ENCODE measurements around the gene TJP1.

DNA sequence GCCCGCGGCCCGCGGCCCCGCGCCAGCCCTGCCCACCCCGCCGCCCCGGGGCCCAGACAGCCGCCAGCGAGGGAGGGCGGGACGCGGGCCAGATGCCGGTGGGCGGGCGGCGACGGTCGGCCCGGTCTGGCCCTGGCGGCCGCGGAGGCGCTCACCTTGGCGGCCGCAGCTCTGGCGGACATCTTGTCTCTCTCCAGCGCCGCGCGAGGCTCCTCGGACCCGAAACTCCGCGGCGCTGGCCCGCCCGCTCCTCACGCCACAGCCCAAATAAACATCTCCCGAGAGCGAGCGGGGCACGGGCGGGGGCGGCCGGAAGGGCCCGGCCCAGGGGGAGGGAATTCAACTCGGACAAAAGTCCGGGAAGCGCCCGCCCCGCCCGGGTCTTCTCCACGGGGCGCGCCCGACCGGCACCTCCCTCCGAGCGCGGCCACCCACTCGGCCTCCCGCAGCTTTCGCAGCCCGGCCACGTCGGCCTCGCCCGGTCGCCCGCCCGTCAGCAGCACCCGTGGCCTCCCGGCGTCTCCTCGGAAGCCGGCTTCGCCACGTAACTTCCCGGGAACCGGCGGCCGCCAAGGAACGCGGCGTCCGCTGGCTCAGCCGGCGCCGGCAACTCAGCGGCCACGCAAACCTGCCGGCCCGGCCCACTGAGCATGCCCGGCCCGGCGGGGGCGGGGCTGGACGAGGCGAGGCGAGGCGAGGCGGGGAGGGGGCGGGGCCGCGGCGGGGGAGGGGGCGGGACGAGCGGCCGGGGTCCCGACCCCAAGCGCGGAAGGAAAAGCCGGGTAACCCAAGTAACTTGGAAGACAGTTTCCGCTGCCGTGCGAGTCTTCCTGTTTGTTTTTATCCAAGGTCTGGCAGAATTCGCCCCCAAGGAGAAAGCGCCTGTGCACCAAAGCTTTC lies at the start of gene TJP1:
Gene TJP1, minus strand, starts transcription at position 622 of the 900 bp plus-strand sequence.
- RRBS, result 2% methylated on average over 29 of the region's 121 CpGs

GRCh38 chr15:30045637-30046277 lies 37.0 kb upstream of the GOLGA8J start:
- RRBS, result 15% methylated on average over 4 of the region's 15 CpGs

DNA sequence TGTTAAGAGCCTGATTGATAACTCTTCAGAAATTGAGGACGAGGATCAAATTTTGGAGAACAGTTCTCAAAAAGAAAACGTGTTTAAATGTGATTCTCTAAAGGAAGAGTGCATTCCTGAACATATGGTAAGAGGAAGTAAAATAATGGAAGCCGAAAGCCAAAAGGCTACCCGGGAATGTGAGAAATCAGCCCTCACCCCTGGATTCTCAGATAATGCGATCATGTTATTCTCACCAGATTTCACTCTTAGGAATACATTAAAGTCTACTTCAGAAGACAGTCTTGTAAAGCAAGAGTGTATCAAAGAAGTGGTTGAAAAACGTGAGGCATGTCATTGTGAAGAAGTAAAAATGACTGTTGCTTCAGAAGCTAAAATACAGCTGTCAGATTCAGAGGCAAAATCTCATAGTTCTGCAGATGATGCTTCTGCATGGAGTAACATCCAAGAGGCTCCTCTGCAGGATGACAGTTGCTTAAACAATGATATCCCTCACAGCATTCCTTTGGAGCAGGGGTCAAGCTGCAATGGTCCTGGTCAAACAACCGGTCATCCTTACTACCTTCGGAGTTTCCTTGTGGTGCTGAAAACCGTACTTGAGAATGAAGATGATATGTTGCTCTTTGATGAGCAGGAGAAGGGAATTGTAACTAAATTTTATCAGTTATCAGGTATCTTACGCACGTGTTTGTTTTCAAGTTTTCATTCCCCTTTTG lies 1.7 kb downstream of the FAN1 start:
- RRBS, result no CpG with 5 or more reads among the region's 11 CpGs

- RRBS, result no CpG with 5 or more reads among the region's 10 CpGs
These were observed 1.1 kb downstream of the MTMR10 start for GRCh38 chr15:30990163-30990871.

DNA sequence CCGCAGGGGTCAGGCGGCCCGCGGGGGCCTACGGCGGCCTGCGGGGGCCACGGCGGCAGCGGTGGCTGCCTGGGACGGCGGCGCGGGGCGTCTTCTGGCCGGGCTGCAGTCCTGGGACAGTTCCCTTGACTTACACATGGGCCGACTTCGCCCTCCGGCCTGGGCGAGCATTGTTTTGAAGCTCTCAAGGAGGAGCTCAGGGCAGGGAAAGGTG lies 396 bp upstream of the MTMR10 start:
- RRBS, result 2% methylated on average over 4 of the region's 20 CpGs

DNA sequence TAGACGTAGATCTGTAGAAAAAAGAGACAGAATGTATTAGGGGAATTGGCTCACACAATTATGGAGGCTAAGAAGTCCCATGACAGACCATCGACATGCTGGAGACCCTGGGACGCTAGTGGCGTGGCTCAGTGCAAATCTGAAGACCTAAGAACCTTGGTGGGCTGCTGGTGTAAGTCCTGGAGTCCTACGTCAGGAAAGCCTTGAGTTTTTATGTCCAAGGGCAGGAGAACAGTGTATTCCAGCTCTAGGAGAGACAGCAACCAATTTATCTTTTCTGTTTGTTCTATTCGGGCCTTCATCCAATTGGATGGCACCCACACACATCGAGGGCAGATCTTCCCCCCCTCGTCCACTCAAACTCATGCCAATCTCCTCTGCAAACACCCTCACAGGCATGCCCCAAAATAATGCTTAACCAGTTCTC lies 102.3 kb upstream of the TRPM1 start:
- RRBS, result no CpG with 5 or more reads among the region's 8 CpGs

GRCh38 chr15:31222500-31223062 lies 104.1 kb upstream of the KLF13 start:
- RRBS, result no CpG with 5 or more reads among the region's 3 CpGs

GRCh38 chr15:31225997-31226352 lies 100.7 kb upstream of the KLF13 start:
- RRBS, result no CpG with 5 or more reads among the region's 6 CpGs

- RRBS, result no CpG with 5 or more reads among the region's 18 CpGs
These were observed 90.2 kb upstream of the KLF13 start for GRCh38 chr15:31236228-31237056.

GRCh38 chr15:31241846-31242293 lies 84.8 kb upstream of the KLF13 start:
- RRBS, result no CpG with 5 or more reads among the region's 6 CpGs

GRCh38 chr15:31322563-31323084 lies 4.0 kb upstream of the KLF13 start:
- RRBS, result no CpG with 5 or more reads among the region's 6 CpGs

DNA sequence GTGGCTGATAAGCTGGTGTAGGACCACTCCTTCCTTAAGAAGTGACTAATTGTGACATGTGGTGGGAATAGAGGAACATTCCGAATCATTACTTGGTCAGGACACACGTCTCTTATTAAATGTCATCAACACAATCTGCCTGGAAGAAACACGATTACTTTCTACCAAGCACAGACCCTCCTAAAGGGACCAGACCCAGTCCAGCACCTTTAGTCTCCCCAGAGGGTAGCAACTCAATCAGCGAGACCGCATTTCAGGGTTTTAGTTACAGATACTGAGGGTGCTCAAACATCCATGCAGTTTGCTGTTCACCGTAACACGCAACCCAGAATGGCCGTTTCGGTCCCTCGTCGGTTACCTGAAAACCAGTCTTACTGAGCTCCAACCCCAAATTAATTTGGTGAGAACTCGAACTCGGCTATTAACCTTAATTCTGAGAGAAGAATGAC lies 1.6 kb upstream of the KLF13 start:
- RRBS, result no CpG with 5 or more reads among the region's 13 CpGs

DNA sequence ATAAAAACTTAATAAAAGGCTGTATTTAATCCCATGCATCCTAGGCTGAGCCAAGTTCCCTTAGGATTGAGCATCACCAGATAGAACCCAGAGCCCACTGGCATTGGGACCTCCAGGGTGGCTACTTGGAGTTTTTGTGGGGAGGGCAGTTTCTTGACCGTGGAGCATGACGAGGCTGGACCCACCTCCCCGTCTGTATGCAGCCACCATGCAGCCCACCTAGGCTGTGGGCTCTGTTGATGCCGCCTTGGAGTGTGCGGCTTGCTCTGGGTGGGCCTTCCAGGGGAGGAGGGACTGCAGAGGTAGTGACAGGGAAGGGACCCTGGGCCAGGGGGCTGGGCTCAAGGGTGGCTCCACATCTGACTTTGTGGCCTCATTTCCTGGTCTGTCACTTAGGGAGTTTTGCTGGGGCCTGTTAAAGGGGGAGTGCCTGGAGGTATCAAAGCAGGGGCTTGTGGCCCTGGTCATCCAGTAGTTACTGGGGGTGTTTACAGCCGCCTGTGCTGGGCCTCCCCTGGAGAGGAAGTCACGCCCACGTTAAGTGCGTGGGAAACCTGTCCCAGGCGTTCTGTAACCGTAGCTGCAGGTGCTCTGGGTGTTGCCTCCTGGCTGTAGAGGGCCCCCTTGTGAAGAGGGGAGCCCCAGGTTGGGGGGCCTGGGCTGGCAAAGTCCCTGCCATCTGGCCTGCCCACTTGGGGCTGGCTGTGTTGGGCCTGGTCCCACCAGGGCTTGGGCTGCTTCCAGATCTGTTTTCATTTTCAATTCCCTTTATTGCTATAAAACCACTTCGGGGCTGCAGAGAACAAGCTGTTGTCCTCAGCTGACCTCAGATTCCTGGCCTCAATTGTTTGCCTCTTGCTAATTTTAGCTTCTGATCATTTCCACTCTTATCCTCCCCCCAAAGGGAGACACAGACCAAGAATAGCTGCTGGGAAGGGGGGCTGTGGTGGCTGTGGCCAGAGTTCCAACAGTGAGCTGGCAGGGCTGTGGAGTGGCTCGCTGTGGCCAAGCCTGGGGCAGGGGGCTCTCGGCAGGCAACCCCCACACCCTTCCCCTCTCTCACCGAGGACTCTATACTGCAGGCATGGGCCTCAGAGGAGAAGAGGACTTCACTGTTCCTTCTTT lies 26.5 kb downstream of the KLF13 start:
- RRBS, result no CpG with 5 or more reads among the region's 15 CpGs

- RRBS, result no CpG with 5 or more reads among the region's 9 CpGs
These were observed 28.3 kb downstream of the KLF13 start for GRCh38 chr15:31354690-31355553.

DNA sequence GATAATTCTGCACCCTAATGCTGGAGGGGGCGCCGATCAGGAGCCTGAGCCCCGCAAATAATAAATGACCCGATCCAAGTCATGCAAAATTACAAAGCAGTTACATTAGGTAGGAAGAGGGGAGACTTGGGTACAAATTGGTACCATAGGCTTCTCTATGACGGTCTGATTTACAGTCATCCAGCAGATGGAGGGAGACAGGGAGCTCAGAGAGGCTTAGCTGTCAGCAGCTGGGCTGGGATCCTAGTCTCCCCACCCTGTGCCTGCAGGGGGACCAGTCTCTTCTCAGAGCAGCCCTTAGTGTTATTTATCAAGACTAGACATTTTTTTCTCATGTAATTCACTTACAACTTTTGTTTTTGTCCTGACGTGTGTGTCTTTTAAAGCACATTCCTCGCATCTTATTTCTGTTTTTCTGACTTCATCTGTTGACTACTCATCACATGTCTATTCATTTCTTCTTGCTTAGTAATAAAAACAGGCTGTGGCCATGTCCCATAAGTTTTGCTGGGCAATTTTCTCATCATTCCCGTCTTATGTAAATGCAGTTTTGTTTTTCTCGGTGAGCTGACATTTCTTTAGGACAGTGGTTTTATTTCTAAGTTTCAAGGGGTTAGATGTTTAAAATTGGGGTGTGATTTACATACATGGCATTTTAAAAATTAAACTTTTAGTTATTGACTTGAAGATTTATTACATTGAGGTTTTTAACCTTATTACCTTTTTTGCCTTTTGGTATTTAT lies 116.1 kb downstream of the KLF13 start:
- RRBS, result no CpG with 5 or more reads among the region's 9 CpGs

DNA sequence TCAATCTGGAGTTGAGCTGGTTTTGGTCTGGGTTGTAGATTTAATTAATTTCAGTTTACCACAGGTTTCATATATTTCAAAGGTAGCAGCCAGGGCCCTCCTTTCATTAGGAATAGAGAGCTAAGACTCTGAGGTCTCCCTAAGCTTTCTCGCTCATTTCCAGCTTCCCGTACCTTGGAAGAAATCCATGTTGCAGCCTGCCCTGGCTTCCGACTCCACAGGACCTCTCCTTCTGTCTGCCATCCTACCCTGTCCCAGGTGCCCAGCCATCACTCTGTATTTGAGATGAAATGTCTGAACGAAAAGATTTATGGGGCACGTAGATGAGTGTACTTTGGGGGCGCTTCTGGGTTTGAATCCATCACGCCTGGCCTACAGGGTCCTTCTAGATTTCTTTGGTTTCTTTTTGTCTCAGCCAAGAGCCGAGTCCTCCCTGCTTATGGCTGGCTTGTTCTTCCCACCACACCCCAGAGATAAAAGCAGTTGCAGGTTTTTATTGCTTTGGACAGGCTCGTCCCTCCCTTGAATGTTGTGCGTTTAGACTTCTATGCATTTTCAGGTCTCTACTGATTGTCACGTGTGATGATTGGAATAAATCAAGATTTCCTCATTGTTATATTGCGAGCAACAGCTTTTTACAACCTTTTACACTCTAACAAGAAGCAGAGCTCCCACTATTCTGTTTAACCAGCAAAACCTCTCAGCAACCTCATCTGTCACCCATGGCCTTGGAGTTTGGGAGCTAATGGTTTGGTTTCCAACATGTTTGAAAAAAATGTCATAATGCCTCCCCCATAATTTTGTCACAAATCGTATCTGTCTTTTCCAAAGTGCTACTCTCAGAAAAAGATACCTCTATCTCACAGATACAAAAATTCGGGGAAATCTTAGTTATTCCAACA lies 55.1 kb upstream of the OTUD7A start:
- RRBS, result no CpG with 5 or more reads among the region's 14 CpGs

GRCh38 chr15:32889315-32890002 lies 171.7 kb downstream of the GREM1 start:
- RRBS, result no CpG with 5 or more reads among the region's 7 CpGs

DNA sequence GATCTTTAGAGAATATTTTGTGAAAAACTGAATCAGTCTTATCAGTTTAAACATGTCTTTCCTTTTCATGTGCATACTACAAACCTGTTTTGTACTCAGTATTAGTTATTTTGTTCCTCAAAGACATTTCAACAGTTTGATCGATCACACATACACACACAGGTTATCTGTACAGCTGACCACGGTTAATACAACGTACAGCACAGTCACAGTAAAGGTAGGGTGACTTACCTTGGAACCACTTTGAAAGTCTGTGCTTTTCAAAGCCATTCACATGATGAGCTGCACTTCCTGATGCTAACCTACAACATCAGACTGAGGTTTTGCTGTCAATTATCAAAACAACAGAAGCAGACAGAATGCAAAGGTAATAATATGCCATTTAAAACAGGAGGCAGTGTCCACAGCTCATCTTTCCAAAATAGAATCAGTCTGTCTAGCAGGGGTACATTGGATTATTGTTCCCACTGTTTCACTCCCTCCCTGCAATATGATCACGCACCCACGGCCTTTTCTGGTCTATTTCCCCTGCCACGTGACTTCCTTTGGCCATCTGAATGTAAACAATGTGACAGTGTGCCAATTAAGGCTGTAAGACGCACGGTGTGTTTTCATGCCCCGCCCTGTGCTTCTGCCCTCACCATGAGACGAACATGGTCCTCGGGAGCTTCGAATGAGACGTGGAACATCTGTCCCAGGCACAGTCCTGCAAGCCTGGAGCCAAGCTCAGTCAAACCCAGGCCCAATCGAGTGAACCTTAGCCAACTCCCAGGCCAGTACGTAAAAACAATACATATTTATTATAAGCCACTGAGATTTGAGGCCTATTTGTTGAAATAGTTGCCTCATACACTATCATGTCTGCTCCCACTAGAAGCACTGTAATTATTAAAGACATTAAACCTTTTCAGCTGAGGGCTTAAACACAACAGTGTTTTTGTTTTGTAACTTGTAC lies 102.3 kb downstream of the FMN1 start:
- RRBS, result no CpG with 5 or more reads among the region's 15 CpGs

- RRBS, result no CpG with 5 or more reads among the region's 5 CpGs
These were observed 59.0 kb downstream of the FMN1 start for GRCh38 chr15:33135399-33135952.

DNA sequence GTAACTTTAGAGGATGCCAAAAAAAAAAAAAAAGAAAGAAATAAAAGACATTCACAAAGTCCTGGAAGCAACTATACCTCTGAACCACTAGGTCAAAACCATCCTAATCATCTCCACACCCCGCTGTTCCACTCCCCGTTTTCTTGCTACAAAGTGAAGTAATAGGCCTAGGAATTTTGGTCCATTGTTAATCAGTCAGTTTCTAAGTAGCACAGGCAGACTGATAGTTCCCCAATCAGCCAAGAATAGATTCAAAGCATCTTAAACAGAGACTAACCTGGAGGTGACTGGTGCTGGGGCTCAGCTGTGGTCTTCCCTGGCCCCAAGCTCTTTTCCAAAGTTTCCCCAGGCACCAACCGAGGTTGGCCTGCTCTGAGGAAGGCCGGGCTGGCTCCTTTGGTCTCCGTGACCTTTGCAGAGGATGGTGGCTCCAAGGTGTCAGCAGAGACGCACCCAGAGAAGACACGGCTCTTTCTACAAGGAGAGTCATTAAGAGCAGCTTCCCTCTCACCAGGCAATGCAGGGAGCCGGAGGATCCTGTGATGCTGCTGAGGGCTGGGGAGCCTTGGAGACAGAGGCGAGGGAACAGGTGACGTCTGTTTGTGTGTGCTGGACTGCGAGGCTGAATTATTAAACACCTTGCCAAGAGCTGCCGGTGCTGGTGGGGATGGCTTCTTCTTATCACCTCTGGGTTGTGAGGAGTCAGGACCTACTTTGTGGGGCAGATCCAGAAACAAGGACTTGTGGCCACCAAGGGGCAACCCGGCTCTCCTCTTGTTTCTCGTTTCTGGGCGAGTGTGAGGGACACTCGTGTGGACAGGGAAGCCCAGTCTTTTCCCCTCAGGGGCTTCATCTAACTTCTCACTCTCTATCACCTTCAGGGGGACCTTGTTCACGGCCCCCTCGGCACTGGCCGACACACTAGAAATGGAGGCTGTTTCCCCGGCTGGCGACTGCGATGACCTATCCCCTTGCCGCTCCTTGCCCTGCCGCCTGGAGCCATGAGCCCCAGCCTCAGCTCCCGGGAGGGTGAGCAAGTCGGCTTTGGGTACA lies 41.4 kb downstream of the FMN1 start:
- RRBS, result 94% methylated on average over 6 of the region's 26 CpGs